ENCODE measurements around the gene C16orf95.

- PRO-cap, result no peak
Measured at GRCh38 chr16:87043322-87043790, 273.8 kb downstream of the C16orf95 start.

DNA sequence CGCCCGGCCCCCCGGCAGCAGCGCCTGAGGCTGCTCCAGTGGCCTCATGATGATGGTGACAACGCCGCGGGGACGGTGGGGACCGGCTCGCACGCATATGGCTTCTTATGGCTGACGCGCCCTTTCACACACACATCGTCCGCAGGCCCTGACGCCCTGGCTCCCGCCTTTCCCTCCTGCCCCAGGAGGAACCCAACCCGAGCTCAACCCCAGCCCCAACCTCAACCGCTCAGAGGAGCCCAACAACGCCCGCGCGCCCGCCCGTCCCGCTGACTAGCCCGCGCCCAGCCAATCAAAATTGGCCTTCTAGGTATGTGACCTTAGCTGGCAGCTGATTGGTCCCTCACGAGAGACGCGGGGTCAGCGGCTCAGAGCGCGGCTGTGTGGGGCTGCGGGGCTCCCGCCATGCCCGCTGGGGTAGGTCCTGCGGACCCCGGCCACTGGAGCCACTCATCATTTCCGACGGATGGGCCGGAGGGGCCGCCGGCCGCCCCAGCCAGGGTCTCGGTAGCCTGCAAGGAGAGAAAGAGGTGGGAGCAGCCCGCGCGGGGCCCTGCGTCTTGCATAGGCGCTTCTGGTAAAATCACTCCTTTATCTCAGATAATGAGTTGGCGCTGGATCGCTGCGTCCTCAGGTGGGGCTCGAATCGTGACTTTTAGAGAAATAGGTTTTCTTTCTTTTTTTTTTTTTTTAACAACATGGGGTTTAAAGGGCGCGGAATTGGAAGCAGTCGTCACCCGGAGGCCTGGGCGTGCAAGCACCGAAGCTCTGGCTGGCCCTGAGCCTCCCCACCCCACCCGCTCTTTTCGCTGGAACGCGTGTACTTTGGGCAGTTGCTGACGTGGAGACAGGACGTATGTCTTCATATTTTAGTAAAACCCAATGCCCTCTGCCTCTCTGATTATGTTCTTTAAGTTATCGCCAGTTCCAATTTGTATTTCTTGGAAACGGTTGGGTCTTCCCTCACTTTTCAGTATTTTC is at the start of gene C16orf95:
Gene C16orf95, minus strand, starts transcription at position 247 of the 981 bp plus-strand sequence.
- PRO-cap, result bidirectional peak, plus-strand start at position 351 of the sequence, minus-strand start at position 205 of the sequence; bidirectional peak, plus-strand start at position 832 of the sequence, minus-strand start at position 747 of the sequence

DNA sequence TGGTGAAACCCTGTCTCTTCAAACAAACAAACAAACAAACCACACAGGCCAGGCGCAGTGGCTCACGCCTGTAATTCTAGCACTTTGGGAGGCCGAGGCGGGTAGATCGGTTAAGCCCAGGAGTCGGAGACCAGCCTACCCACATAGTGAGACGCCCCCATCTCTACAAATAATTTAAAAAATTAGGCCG is 1.3 kb upstream of the FBXO31 start:
- PRO-cap, result no peak

- PRO-cap, result no peak
Measured at GRCh38 chr16:87457678-87458480, 34.9 kb downstream of the ZCCHC14 start.

GRCh38 chr16:87461295-87462214 is 31.3 kb downstream of the ZCCHC14 start:
- PRO-cap, result unidirectional peak, plus-strand start at chr16:87461706; unidirectional peak, plus-strand start at chr16:87461771

GRCh38 chr16:87464212-87465367 is 28.2 kb downstream of the ZCCHC14 start:
- PRO-cap, result bidirectional peak, plus-strand start at chr16:87464887, minus-strand start at chr16:87464883

DNA sequence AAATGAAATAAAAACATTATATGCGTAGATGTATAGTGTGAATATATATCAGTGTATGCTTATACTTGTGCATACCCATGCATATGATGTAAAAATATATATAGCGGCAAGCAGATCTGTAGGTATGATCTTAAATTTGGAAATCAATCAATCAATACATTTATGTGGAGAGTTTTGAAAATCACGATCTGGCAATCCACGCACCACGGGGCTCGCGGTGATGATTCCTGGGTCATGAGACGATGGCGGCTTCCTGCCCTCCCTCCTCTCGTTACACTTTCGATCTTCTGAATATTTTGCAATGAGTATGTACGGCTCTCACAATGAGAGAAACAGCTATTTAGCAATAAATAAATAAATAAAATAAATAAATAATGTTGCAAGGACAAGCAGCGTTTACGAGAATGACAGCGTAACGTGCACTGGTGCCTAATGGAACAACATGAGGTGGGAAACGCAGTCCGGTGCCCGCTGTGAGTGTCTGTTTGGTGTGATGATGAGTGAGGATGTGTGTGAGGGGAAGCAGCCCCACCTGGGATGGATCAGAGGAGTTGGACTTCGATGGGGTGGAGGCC is 46.7 kb upstream of the JPH3 start:
- PRO-cap, result no peak

DNA sequence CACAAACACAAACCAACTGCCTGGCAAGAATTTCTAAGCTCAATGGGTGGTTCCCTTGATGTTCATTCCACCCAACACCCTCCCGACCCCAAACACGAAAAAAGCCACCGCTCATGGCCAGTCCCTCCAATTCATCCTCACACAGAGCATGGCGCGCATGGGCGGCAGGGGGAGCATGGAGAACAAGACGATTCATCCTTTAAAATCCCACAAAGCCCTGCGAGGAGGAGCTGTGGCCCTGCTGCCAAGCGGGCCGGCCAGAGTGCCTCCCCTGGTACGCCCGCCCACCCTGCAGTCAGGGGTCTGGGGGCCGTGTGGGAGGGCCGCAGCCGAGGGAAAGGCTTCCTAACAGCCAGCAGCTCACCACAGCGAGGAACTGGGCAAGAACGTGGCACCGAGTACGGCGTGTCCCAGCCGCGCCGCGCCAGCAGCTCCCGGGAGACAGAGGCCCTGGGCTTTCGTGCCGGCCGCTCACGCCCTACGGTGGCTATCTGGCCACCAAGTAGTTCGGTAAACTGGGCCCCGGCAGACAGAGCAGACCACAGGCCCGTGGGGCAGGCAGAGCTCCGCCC is 60.9 kb downstream of the KLHDC4 start:
- PRO-cap, result no peak

DNA sequence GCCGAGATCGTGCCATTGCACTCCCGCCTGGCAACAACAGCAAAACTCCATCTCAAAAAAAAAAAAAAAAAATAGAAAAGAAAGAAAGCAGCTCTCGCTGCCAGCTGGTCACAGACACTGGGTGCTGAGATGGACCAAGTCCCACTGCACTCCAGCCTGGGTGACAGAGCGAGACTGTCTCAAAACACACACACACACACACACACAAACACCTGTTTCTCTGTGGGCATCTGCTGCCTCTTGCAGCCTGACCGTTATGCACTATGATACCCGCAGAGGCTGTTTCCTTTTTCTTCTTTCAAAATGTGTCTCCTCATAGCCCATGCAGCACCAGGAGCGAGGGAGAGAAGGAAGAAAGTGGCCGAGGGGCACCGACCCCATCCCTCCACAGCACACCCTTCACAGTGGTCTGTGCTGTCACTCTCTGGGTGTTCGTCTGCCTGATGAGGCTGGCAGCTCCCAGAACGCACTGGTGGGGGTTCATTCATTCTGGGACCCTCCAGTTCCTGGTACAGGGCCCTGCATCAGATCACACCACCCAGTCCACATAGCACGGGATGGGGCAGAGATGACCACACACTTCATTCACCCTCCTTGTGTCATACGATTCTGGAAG is 37.0 kb upstream of the KLHDC4 start:
- PRO-cap, result no peak

DNA sequence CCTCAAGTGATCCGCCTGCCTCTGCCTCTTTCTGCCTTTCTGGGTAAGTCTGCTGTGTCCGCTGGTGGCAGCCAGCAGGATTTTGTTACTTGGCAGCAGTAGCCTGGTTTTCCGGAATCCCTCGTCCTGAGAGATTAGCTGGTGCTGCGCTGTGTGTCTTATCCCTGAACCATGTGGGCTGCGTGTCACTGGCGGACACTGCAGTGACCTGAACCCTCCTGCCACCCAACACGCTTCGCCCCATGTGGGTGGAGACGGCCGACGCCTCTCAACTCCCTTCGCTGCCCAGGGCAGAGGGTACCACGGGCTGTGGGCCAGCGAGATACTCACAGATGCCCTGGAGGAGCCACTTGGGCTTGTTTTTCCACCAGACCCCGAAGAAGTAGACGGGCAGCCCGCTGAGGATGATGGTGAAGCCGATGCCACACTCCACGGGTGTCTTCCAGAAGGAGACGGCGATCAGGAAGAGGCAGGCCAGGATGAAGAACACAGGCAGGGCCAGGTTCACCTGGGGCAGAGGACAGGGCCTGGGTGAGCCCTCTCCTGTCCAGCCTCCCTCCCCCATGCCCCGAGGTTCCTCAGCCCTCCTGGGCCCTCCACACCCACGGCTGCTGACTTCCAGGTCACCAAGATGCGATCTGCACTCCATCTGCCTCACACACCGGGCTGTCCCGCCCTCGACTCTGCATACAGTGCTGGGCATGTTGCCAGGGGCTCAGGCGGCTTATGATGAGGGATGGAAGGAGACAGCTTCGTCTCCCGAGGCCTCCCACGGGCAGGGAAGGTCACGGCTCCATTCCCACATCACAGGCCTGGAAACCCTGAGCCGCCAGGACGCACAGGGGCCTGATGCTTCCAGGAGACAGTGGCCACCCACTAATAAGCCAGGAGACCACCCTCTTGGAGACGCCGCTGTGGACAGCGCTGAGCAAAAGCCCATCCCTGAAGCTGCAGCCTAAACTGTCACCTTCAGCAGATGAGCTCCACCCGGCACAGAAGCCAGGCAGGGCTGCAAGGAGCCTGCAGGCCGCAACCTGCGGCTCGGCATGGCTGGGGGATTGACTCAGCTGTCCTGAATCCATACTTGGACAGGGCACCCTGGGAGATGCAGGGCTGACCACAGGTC is 34.9 kb downstream of the SLC7A5 start:
- PRO-cap, result no peak

GRCh38 chr16:87843530-87844365 is 25.6 kb downstream of the SLC7A5 start:
- PRO-cap, result no peak

DNA sequence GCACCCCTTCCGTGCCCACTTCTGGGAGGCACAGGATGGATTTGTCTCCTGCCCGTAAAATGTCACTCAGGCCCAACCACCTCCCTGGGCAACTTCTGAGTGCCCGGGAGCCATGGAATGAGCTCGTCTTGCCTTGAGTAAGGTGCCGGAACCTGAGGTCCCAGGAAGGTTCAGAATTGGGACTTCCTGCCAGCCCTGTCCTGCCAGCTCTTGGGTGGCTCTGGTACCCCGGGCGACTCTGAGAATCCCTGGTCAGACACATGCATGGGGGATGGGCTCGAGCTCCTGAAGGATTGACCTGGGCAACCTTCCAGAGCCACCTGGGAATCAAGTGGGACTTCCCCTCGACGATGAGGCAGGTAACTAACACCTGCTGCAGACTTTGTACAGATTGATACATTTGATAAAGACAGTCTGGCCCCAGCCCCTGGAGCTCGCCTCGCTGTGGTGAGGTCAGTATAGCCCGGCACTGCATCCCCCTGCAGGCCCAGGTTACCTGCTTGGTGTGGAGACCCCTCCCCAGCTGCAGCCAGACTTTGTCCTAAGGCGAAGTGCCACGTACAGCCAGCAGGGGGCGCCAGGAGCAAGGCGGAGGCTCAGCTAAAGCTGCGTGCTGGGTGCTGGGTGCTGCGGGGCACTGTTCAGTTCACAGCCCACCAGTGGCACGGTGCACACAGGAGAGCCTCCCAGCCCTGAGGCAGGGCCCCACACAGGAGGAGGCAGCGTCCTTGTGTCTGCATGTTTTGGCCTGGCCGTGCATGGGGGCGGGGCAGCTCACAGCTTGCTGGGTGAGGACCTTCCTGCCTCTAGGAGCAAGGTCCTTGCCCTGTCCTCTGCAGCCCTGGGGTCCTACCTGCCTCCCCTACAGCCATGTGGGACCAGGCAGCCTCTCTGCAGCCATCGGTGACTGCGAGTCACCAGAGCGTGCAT is 19.5 kb downstream of the SLC7A5 start:
- PRO-cap, result no peak

DNA sequence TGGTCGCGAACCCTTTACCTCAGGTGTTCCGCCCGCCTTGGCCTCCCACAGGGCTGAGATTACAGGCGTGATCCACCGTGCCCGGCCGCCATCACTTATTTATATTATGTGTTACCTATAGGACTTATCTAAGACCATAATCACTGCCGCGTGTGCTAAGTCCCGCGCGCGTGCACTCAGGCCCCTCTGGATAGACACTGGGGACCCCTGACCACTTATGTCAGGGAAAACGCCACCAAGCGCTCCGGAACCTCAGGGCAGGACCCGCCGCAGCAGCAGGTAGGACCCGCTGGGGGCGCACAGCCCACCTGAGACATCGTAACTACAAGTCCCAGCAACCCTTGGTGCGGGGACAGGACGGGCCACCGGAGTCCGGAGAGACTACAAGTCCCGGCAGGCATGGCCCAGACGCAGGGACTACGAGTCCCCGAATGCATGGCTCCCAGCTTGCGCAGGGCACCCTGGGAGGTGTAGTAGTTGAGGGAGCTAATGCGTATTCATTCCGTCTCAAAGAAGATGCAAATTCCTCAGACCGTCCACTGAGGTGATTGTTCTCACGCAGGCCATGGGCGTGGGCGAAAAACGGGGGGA is 490 bp upstream of the BANP start:
- PRO-cap, result unidirectional peak, minus-strand start at position 101 of the sequence

- PRO-cap, result no peak
Measured at GRCh38 chr16:87955386-87956116, 4.3 kb downstream of the BANP start.

GRCh38 chr16:87963166-87963861 is 12.1 kb downstream of the BANP start:
- PRO-cap, result no peak

DNA sequence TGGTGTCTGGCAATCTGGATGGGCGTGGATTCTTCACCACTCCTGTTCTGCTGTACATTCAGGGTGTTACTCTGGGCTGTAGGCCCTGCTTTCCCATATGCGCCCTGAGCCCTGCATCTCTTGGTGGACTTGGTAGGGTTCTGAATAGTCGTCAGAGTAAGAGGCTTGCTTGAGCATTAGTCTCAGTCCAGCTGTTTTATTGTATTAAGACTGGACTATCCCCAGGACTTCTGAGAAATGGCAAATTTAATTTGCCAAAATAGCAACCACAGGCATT is 14.9 kb downstream of the BANP start:
- PRO-cap, result no peak

DNA sequence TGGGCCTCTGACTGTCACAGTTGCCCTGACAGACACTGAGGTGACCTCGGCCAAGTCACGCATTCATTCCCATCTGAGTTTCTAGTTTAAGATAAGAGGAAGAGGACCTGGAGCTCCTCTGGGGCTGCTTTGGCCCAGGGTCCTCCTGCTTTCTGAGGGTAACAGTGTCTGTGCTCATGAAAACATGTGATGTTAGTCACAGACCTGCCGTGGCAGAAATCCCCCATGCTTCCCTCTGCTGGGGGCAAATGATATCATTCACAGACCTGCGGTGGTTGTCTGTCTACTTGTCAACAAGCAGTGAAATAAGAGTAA is 35.2 kb downstream of the BANP start:
- PRO-cap, result no peak

- PRO-cap, result no peak
Measured at GRCh38 chr16:88048069-88048715, 97.0 kb downstream of the BANP start.

DNA sequence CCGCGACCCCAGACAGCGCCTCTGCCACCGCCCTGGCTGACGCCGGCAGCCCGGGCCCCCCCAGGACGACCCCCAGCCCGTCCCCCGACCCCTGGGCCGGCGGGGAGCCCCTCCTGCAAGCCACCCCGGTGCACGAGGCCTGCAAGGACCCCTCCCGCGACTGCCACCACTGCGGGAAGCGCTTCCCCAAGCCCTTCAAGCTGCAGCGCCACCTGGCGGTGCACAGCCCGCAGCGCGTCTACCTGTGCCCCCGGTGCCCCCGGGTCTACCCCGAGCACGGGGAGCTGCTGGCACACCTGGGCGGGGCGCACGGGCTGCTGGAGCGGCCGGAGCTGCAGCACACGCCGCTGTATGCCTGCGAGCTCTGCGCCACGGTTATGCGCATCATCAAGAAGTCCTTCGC is 15.8 kb upstream of the ZFPM1 start:
- PRO-cap, result no peak

DNA sequence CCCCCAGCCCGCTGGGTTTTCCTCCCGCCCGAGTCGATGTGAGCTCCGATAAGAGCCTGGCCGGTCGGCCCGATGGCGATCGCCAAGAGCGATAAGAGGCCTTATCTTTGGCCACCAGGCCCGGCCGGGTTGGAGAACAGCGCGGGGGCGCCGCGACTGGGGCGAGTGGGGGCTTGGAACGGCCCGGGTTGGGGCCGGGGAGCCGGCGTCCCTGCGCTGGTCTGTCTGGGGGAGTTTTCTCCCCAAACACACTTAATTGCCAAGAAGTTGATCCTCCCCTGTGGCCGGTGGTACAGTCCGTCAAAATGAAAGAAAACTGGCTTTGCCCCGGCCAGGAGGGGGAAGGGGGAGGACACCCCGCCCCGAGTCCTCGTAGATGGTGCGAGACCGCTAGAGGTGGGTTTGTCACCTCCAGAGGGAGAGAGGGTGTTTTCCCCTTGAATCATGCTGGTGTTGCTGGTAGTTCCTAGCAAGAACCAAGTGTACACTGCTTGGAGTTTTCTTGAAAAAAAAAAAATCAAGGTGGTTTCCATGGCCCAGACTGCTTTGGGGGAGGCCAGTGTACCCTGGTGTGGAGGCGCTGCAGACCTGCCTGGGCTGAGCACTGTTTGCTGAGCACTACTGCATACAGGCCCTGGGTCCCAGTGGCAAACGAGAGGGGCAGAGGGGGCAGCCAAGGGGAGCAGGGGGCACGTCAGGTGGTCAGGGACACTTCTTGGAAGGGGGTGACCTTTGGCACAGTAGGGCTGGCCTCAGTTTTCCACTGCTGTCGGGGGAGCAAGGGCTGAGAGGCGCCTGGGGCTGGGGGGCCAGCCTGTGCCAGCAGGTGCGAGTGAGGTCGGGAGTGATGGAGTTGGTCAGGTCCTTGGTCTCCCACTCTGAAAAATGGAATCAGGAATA is 3.1 kb downstream of the ZFPM1 start:
- PRO-cap, result unidirectional peak, minus-strand start at position 227 of the sequence

All from mucosa of descending colon (tissue), 1 donor.